ENCODE measurements around the genes SPINT2 and RYR1.

GRCh38 chr19:37313175-37313616 is 21.3 kb upstream of the ZNF875 start:
- PRO-cap, result no peak

DNA sequence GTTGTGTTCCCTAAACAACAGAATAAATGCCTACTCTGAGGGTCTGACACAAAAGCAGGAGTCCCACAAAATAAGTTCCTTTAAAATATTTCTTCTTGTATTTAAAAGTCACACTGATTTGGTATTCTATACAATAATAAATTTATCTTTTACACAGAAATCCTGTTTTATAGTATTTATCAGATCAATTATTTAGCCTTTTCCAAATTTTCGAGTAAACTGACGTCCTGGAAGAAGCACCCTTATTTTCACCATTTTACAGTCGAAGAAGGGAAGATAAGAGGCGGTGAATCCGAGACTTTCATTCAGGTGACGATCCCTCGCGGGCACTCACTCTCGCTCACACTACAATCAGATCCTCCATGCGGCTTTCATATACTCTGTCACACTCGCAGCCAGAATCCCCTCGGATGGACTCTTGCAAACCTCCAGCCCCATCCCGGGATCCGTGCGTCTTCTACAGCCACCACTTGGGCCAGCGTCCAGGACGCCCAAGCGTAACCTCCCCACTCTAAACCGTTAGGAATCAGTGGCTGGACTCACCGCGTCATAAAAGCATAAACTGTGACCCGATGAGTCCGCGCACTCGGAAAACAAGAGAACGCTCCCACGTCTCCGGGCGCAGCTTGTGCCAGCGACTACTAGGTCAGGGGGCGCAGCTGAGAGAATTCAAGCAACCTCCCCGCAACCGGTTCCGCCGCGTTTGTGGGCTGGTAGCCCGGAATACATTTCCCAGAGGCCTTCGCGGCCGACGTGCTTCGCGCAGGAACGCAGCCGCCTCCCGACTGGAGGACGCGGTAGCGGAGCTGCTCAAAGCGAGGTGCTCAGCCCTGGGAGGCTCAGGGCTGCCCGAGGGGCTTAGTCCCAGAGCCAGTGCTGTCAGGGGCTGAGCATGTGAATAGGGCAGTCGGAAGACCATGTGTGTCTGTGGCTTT is 27.7 kb downstream of the ZNF607 start:
- PRO-cap, result bidirectional peak, plus-strand start at position 813 of the sequence, minus-strand start at position 459 of the sequence

DNA sequence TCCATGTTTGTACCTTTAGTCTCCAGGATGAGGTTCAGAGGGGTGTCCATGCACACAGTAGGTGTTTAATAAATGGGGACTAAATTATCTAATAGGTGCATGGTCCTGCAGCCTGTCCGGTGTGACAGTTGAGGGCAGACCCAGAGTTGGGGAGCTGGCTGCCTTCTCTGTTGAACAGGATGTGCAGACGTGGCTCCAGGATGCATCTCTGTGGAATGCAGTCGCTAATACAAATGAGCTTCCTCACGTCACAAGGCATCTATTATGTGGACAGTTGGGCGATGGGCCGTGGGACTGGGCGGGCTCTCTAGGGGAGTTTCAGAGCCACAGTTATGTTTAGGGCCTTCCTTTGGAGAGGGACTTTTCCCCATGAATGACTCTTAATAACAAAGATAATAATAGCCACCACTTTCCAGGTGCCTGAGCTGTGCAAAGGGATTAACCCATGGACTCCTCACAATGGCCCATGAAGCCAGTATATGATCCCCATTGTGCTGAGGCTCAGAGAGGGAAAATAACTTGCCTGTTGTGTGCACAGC is 71.1 kb downstream of the SIPA1L3 start:
- PRO-cap, result no peak

DNA sequence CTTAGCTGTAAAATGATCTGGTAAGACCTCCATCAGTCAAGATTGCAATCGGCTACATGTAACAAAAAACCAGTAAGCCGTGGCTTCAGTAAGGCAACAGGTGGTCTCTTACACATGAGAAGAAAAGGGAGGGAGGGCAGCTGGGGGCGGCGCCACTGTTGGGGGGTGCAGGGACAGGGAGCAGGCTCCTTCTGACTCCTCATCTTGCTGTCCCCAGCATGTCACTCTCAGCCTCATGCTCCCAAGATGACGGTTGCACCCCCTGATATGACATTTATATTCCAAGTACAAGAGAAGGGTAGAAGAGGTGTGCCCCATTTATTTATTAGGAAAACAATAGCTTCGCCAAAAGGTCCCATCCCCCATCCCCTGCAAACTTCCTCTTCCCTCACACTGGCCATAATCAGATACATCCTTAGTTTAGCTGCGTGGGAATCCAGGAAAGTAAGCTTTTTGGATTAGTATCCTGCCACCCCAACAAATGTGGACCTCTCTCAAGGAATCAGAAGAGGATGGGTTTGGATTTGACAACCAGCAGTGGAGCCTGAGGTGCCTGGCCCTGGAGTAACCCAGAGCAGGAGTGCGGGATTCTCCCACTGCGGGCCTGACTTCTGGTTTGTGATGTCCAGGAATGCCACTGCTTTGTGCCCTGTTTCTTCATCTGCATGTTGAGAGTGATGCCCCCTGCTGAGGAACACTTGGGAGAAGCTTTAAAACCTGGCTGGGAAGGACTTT is 148.3 kb downstream of the SIPA1L3 start:
- PRO-cap, result no peak

- PRO-cap, result no peak
Measured at GRCh38 chr19:38111646-38112078, 112.4 kb downstream of the DPF1 start.

DNA sequence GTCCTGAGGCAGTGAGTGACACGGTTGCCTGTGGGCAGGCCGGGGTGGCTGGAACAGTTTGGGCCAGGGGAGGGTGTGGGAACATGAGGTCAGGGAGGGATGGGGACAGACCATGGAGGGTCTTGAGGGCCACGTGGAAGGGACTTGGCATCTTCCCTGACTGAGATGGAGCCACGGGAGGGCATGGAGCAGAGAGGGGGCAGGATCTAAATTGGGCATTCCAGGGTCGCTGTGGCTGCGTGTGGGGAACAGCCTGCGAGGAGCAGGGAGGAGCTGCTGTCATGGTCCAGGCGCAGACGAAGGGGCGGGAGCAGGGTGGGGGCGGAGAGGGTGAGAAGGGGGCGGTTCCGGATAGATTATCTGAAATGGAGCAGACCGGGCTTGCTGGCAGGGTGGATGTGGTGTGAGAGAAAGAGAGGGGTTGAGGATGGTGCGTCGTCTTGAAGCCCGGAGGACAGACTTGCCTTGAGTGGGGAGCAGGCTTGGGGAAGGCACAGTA is 40.9 kb downstream of the DPF1 start:
- PRO-cap, result no peak

GRCh38 chr19:38209994-38210951 is 13.7 kb downstream of the DPF1 start:
- PRO-cap, result unidirectional peak, minus-strand start at chr19:38210445

DNA sequence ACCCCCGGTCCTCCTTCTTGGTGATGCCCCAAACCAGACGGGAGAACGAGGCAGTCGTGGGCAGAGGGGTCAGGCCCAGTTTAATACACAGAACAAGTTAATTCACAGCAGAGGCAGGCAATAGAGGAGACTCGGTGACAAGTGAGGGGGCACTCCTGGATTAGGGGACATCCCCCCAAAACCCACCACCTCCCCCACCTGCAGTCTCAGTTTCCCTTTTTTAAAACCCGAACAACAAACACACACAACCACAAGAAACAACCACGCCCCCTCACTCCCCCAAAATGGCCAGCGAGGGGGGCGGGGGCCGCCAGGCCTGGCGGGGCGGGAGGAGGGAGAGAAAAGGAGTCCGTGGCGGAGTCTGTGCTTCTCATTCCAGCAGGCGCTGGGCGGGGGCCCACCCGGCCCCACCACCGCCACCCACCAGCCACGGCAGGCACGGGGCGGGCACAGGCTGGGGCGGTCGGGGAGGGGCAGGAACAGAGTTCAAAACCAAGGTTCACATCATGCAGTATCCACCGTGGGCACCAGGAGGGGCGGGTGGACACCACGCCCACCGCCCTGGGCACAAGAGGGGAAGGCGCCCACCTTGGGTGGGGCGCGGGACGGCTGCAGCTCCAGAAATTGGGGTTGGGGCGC is 13.0 kb downstream of the DPF1 start:
- PRO-cap, result no peak

DNA sequence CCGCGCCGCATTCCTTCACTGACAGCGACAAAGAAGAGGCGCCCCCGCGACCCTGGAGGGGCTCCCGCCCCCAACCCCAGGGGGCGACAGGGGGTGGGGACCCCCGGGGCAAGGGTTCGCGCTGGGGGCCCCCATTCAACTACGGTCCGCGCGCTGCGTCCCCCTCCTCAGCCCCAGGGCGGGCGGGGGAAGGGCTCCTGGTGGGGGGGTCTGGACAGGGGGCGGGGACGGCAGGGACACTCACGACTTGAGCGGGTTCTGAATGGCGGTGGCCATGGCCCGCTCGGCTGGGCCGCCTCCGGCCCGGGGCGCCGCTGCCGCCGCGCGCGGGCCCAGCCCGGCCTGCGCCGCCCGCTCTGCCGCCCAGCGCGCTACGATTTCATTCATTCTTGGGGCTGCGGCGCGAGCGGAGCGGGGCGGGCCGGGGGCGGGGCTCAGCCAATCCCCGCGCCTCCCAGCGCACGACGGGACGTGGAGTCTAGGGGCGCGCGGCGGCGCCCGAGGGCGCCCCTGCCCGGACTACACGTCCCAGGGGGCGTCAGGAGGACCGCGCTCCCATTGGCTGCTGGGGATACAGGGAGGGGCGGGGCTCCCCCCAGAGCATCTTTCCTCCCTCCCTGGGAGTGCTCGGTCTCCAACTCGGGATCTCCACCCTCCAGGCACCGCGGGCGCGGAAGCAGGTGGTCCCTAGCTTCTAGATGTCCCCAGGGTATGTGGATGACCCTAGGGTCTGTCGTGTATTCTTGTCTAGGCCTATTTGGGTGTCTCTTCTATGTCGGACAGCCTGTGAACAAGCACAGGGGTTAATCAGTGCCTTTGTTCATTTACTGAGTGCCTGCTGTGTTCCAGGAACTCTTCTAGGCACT is 5.5 kb upstream of the DPF1 start:
- PRO-cap, result no peak

GRCh38 chr19:38263913-38265131 is at the start of gene SPINT2:
SPINT2 (plus strand) TSS chr19:38264573.
- PRO-cap, result bidirectional peak, plus-strand start at chr19:38264105, minus-strand start at chr19:38264054; bidirectional peak, plus-strand start at chr19:38264645, minus-strand start at chr19:38264327

- PRO-cap, result no peak
Measured at GRCh38 chr19:38266605-38267693, 2.6 kb downstream of the SPINT2 start.

DNA sequence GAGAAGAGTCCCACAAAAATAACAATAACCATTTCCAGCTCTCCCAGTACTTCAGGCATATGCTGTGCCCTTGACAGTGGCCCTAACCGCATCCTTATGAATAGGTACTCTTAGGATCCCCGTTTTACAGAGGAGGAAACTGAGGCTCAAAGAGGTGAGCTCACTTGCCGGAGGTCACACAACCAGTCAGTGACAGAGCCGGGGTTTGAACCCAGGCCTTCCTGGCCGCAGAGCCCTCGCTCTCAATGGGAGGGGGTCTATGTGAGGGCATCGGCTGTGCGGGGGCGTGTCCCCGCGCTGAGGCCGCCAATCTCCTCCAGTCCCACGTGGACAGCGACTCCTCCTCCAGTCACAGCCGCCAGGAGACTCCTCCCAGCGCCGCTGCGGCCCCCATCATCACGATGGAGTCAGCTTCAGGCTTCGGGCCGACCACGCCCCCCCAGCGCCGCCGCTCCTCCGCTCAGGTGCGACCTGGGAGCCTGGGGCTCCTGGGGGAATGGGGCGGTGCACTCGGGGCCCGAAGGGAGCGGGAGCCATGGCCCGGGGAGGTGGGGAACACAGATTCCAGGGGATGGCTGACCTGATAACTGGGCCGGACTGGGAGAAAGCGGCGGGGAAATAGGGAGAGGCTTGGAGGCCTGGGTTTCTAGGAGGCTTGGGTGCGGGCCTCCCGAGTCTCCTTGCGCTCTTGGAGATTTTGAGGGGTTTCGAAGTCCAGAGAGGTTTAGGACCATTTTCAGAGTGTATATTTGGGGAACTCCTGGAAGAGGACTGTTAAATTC is 6.0 kb downstream of the SPRED3 start:
- PRO-cap, result no peak

GRCh38 chr19:38433314-38433838 is at the start of gene RYR1:
RYR1 (plus strand) TSS chr19:38433691.
- PRO-cap, result no peak

DNA sequence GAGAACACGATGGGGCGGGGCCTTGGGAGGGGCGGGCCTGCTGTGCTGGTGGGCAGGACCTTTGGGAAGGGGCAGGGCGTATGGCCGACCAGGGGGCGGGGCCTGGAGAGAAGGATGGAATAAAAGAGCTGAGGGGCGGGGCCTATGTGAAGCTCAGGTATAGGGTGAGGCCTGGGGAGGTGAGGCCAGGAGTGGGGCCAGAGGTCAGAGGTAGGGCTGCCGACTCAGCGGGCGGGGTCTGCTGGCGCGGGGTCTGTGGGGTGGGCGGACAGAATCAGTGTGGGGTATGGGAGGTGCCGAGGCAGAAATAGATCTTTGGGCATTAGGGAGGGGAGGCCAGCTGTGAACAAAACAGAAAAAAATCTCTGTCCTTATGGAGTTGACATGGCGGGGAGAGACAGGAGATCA is 19.7 kb downstream of the RYR1 start:
- PRO-cap, result no peak

GRCh38 chr19:38662518-38662894 is 15.1 kb downstream of the ACTN4 start:
- PRO-cap, result no peak

- PRO-cap, result no peak
Measured at GRCh38 chr19:38667047-38668231, 20.0 kb downstream of the ACTN4 start.

DNA sequence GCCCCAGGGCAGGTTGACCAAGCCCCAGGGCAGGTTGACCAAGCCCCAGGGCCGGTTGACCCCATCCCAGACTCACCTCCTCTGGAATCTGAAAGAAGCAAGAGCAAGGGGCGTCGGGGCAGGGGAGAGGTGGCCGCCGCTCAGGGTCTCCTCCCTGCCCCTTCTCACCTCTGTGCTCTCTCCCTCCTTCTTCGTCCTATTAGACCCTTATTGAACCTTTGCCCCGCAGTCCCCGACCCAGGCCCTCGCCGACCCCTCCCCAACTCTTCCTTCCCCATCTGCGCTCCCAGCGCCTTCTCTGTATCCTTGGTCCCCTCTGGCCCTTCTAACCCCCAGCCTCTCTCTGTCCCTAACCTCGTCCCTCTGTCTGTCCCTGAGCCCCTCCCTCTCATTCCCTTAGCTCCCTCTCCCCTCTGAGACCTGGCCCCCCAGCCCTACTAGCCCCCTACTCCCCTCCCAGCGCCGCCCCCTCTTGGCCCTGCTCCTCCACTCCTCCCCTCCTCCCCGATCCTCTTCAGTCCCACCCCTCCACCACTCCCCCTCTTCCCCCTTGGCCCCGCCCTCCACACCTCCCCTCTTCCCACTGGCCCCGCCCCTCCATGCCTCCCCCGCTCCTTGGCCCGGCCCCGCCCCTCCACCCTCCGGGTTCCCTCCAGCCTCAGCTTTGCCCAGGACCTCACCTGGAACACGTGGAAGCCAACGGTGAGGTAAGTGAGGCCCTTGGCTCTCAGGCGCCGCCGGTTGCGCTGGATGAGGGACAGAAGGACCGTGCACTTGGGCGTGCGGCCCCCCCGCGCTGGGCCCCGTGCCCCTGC is 7.6 kb downstream of the CAPN12 start:
- PRO-cap, result no peak

DNA sequence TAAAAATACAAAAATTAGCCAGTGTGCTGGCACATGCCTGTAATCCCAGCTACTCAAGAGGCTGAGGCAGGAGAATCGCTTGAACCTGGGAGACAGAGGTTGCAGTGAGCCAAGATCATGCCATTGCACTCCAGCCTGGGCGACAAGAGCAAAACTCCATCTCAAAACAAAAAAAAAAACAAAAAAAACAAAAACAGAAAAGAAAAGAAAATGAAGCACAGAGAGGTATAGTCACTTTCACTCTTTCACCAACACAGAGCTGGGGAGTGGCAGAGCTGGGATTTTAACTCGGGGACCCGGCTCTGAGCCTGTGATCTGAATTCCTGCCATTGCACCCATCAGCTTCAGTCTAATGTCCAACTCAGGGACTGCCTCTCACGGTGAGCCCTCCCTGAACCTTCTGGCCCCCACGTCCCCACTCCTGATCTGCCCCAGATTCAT is 874 bp downstream of the LGALS4 start:
- PRO-cap, result no peak

- PRO-cap, result no peak
Measured at GRCh38 chr19:38812292-38812655, 471 bp downstream of the LGALS4 start.

DNA sequence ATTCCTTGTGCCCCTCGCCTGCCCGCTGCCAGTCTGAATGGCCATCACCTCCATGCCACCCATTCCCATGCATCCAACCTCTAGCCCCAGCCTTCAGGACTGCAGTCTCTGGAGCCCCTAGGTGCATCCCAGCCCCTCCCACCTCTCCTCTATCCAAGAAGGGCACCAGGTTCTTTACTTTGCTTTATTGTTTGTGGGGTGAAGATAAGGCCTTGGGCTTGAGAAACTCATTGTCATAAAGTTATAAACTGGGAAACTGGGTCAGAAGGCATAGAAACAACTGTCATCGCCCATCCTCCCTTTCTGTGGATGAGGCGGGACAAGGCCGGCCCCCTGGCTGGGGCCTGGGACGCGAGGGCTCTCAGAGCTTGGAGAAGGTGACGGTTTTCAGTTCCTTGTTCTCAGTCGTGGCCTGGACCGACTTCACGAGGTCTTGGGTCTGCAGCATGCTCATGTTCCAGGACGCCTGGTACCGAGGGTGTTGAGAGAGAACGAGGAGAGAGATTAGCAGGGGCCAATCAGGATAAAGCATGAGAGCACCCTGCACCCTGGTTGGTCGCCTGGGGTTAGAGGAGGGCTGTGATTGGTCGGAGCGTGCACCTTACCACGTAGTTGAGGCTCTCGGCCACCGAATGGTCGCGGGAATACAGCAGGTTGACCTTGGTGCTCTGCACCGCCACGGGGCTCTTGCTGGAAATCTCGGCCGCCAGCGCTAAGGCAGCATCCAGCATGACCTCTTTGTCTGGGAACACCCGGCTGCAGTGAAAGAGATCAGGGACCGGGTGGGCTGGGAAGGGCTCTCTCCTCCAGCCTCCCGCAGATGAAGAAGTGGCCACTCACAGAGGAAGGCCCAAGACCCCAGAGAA is 2.7 kb upstream of the LGALS4 start:
- PRO-cap, result no peak

All from penis (tissue), 1 donor.